Hematopoietic multipotent progenitor cell (in vitro differentiated cells): ENCODE results near the gene ABHD17C.

DNA sequence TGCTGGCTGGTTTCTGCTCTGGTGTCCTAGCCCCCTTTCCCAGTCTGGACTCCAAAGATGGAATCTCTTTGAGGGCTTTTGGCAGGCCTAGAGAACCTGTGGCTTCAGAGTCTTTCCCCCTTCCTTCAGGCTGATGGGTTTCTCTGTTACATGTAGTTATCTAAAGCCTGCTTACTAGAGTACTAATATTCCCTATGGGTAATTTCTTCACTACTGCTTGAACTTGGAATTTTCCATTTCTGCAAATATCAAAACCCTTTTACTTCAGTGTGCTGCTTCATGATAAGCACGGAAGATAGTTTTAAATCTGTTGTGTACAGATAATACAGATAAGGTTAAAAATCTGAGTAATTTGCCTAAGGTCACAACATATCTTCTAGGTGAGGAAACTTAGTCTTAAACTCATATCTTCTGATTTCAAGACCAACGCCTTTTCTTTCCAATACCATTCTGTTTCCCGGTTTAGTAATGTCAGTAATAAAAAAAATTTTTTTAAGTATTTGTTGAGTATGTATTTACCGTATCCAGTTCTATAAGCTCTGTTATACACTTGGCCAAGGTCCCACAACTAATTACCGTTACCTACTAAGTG lies 10.8 kb downstream of the IREB2 start:
- CAGE, long polyA plus RNA: no peak

- CAGE, long polyA plus RNA: no peak
These were observed 29.7 kb upstream of the HYKK start for GRCh38 chr15:78477610-78478096.

- CAGE, long polyA plus RNA: no peak
These were observed 12.5 kb upstream of the CHRNA5 start for GRCh38 chr15:78552711-78553317.

GRCh38 chr15:78726862-78727359 lies 84.4 kb downstream of the ADAMTS7 start:
- CAGE, long polyA plus RNA: no peak

DNA sequence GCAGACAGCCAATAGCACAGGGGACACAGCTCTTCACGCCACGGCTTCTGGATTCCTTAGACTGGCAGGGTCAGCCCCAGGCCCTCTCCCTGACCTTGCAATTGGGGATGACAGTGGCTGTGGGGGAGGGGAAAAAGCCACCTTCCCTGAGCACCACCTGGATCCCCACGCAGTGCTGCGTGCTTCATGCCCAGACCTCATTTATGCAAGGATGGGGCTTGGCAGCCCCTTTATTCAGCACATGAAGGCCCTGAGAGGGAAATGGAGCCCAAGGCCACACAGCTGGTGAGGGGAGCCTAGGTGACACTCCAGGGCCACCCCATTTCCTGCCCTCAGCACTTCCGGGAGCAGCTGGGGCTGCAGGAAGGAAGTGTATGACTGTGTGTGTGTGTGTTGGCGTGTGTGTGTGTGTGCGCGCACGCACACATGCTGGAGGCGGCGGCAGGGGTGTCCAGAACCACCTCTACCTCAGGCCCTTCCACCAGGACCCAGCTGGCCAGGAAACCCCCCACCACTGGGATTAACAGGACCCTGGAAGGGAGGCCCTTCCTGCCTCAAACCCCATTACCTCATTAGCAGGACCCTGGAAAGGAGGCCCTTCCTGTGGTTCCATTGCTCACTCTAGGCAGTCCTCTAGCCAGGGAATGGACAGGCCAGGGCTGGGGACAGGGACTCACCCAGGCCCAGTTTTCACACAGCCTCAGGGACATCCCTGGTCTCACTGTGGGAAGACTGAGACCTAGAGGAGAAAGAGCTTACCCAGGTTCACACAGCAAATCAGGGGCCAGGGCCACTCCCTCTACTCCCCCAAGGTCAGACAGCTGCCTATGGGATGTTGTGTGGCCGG lies 49.7 kb downstream of the ADAMTS7 start:
- CAGE, long polyA plus RNA: no peak

GRCh38 chr15:78830431-78831059 lies 19.3 kb upstream of the ADAMTS7 start:
- CAGE, long polyA plus RNA: no peak

DNA sequence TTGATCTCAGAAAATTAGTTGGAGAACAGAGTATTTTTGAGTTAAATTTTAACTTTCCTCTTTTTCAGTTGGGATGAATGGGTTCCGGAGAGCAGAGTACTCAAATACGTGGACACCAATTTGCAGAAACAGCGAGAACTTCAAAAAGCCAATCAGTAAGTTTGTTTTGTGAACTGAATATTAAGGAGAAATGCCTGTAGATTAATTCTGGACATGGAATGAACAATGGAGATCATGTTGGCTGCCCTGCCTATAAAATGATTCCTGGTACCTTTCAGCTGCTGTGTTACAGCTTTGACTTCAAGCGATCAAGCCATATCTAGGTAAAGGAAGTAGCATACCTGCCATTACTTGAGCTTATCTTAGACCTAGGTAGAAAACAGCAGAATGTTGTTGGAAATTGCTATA lies 13.4 kb downstream of the MORF4L1 start:
- CAGE, long polyA plus RNA: no peak

GRCh38 chr15:78887915-78888571 lies 15.4 kb downstream of the MORF4L1 start:
- CAGE, long polyA plus RNA: no peak

GRCh38 chr15:78943527-78944197 lies 1.2 kb downstream of the CTSH start:
- CAGE, long polyA plus RNA: no peak

GRCh38 chr15:78944198-78944690 lies 602 bp downstream of the CTSH start:
- CAGE, long polyA plus RNA: no peak

GRCh38 chr15:79004294-79004860 lies 59.5 kb upstream of the CTSH start:
- CAGE, long polyA plus RNA: no peak

DNA sequence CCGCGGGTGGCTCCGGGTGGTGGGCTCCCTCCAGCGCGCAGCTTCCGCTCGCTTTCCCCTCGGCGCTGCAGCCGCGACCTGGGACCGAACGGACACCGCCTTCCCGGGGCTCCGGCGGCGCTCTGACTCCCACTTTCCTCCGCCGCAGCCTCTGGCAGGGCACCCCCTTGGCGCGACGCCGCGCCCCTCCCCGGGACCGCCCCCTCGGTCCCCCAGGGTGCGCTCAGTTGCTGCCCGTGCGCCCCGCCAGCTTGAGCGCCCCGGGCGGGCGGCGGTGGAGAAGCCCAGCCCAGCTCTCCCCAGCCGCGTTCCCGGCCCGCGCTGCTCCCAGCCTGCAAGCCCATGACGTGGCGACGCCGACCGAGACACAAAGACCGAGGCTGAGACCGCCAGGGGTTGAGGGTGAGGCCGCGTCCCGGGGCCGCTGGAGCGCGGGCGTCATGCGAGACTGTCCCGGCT lies 341 bp upstream of the MINAR1 start:
- CAGE, long polyA plus RNA: no peak

DNA sequence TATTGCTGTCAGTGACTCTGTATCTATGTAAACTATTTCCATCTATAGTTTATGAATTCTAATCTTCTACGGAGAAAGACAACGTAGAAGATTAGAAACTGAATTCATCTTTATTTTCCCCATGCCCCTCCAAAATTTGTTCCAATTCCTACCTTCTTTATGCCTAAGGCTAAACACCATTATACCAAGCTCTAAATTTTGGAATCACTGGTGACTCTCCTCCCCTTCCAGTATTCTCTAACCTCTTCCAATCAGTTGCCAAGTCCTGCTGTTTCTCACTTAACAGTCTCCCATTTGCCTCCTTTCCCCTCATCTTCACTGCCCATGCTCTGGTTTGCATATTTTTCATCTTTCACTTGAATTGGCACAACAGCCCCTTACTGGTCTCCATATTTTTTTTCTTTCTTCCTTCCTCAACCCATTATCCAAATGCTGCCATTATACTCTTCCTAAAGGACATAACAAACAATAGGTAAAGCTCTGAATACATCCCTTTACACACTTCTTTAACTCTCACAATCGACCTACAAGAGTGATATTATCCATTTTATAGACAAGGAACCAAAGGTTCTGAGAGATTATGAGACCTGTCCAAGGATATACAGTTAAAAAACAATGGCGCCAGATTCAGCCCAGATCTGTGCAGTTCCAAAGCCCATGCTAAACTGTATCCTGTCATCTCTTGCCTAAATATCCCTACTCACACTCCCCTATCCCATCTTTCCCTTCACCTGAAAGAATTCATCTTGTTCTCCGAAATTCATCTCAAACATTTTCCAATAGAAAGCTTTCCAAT lies 2.1 kb downstream of the MTHFS start:
- CAGE, long polyA plus RNA: no peak

- CAGE, long polyA plus RNA: no peak
These were observed 1.8 kb upstream of the MTHFS start for GRCh38 chr15:79898364-79899291.

- CAGE, long polyA plus RNA: no peak
These were observed 24.8 kb upstream of the FAH start for GRCh38 chr15:80127902-80128515.

DNA sequence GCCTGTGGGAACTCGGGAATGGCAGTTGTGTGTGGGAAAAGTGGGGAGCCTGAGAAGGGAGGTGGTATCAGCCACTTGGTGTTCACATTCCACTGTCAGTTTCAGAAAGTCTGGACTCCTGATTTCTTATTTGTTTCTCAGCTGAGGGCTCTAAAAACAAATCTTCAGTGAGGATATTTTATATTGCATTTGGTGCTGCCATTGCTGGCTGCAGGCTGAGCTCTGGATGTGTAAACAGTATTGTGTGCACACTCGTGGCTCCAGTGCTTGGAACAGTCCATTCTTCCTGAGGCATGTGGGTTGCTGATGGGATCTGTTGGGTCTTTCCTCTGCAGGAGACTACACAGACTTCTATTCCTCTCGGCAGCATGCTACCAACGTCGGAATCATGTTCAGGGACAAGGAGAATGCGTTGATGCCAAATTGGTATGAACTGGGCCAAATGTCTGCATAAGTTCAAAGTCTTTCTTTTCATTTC lies 9.2 kb downstream of the FAH start:
- CAGE, long polyA plus RNA: no peak

- CAGE, long polyA plus RNA: no peak
These were observed 60.9 kb upstream of the ARNT2 start for GRCh38 chr15:80343232-80343716.

- CAGE, long polyA plus RNA: no peak
These were observed 98.9 kb downstream of the ARNT2 start for GRCh38 chr15:80502833-80503777.

- CAGE, long polyA plus RNA: no peak
These were observed at the start of gene ABHD17C for GRCh38 chr15:80694764-80695491. TSS of gene ABHD17C (plus strand) at chr15:80695310.

DNA sequence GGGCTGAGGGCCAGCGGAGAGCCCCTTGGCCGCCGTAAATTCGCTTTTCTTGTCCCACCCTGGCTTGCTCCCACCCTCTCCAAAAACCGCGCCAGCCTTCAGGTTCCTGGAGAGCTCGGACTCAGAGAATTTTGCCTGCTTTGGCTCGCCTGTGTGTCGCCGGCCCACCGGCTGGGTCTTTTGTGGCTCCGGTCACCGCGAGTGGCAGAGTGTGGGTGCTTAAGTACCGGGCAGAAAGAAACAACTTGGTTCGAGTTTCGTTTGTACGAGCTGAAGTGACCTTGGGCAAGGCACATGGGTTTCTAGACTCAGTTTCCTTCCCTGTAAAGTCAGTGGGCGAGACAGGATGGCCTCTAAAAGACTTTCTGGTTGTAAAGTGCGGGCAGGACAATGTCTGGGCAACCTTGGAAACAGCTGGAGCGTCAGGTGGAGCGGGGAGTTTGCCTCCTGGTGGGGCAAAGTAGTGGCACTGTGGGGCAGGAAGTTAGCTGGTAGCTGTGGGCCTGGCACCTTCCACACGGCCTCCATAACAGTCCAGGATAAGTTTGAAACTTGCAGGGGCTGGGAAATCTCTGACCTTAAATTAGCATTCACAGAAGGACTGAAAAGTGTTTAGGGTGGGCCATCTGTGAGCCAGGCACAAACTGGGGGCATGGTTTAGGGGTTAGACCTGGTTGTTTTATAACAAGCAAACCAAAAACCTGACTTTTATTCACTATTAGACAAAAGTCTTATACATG lies 1.2 kb downstream of the ABHD17C start:
- CAGE, long polyA plus RNA: no peak